ENCODE data around the gene SH3RF2.

- PRO-cap, result no peak
These were observed 169.2 kb downstream of the NR3C1 start for GRCh38 chr5:143234215-143234810.

- PRO-cap, result no peak
These were observed 29.4 kb upstream of the NR3C1 start for GRCh38 chr5:143432648-143433558.

DNA sequence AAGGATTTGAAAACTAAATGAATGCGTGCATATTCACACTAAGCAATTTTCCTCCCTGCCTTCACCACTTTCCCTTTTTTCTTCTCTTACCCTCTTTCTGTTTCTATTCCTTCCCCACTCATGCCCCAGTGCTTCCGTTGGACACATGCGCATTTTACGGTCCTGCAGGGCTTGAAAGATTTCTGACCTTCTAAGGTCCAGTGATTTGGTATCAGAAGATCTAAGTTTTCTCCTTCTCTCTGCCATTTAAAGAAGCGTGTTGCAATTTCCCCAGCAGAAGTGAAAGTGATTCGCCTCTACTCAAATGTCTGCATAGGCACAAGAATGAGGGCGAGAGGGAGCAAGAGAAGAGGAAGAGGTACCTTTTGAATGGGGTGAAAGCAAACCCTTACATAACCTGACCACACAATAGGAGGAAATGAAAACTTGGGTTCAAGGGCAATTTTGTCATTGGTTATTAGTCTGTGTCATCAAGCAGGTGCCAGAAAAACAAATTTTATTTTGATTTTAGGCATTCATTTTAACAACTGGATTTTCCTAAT, 31.7 kb upstream of the NR3C1 start:
- PRO-cap, result no peak

- PRO-cap, result no peak
These were observed 103.7 kb upstream of the NR3C1 start for GRCh38 chr5:143507141-143507686.

GRCh38 chr5:143635044-143635626, 176.8 kb upstream of the HMHB1 start:
- PRO-cap, result no peak

- PRO-cap, result no peak
These were observed 129.8 kb upstream of the HMHB1 start for GRCh38 chr5:143682043-143682732.

DNA sequence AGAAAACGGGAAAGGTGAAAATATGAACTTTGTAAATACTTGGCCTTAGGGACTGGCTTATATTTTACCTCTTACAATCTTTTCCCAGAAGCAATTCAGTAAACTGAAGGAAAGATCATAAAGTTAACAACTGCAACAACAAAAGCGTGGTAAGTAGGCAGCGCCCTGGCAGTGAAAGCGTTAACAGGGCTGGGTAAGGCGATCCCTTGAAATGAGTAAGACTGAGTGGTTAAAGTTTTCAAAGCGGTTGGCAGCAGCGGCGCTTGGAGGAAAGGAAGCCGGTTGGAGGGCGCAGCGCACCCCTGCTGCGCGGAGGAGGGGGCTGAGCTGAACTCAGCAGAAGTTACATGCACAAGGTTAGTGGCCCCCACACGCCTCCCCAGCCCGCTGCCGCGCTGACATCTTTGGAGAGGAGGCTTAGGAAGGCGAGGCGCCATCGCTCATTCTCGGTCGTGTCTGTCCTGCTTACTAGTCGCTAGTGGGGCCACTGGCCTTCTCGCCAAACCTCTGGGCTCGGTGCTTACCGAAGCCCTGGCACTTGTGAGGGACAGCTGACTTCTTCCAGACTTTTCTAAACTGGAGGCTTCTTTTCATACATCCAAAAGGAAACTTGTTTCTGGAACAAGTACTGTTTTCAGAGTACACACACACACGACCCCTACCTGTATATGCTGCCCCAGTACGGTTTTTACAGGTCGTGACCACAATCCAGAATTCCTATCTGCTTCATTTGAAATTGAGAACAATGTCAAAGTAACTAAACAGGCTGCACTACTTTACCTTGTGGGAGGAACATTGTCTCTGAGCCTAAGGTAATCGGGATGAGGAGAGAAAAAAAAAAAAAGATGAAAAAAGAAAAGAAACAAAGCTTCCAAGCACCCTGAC, at the start of gene SH3RF2:
SH3RF2 (plus strand) TSS at position 240 of the 885 bp plus-strand sequence.
- PRO-cap, result unidirectional peak, plus-strand start at position 246 of the sequence; unidirectional peak, plus-strand start at position 370 of the sequence; bidirectional peak, plus-strand start at position 443 of the sequence, minus-strand start at position 480 of the sequence

DNA sequence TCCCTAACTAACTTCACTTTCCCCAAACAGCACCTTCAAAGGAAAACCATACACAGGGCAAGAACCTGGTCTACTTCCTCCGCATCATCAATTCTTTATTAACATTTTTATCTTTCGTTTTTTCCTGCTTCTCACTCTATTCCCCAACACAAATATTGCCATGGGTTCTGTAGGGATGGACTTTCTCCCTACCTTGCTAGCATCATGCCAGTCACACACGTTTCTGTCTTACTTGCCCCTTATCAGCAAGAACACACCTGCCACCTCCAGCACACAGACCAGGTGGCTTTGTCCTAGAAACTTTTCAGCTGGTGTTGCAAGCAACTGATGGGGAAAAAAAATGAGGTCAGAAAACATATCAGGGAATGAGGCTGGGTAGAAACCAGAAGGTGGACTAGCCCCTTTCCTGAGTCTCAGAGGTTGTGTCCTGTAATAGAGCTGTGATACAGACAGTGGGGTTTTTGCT, 5.8 kb downstream of the SH3RF2 start:
- PRO-cap, result no peak

DNA sequence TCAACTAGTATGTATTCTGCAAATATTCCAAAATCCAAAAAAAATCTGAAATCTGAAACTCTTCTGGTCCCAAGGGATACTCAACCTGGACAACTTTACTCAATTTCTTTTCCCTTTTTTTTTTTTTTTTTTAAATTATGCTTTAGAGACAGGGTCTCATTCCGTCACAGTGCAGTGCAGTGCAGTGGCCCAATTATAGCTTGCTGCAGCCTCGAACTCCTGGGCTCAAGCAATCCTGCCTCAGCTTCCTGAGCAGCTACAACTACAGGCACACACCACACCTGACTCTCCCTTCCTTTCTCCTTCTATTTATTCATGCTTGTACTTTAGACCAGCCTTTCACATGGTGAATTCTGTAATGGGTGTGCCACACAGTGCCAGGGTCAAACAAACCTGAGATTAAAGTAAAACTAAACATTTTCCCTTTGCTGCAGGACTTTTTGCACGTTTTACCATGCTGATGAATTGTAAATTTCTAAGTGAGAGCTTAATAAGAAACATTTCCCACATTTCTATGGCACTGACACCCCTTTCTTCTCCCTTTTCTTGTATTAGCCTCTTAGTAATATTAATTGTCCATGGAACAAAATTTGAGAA, 7.9 kb downstream of the SH3RF2 start:
- PRO-cap, result no peak

DNA sequence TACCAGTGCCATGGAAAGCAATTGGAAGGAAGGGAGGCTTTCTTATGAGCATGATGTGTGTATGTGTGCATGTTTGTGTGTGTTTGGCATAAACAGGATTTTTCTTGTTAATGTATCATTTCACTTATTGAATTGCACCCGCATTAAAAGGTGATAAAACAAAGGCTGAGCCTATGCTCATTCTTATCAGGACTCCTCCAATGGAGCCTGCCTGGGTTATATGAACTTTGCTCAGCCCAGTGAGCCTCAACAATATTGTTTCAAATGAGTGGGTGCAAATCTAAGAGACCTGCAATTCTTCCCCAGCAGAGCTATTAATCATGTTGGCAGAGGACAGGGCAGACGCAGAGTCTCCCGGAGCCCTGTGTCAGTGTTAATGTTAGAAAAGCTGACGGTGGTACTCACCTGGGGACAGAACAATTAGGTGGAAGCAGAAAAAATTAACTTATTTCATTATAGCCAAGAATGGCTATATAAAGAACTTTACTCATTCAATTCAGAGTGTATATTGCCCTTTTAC, 71.6 kb downstream of the SH3RF2 start:
- PRO-cap, result no peak

DNA sequence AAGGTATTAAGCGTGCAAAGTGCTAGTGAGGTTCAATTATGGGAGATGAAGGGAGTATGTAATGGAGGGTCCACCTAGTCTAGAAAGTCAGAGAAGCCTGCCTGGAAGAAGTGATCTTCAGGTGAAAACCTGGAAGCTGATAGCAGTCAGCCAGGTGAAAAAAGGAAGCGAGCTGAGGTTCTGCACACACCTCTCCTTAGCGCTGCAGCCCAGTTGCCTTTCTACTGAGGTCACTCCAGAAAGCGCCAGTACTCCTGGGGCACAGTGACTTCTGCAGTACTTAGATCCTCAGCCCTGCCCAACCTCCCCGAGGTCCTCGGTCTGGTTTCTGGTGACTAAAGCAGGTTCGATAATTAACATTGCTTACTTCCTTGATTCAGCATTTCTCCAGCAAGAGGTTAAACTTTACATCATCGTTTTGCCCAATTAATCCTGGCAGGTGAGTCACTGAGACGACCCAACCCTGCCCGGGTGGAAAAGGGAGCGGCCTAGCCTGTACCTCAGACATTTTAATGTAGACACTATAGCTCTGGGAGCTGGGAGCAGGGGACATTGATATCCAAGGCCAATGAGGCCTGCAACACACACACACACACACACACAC, 77.7 kb downstream of the PLAC8L1 start:
- PRO-cap, result no peak

- PRO-cap, result no peak
These were observed 18.5 kb upstream of the TCERG1 start for GRCh38 chr5:146428564-146429166.

- PRO-cap, result no peak
These were observed 11.8 kb downstream of the TCERG1 start for GRCh38 chr5:146458600-146459570.

- PRO-cap, result no peak
These were observed 22.5 kb downstream of the TCERG1 start for GRCh38 chr5:146469553-146470179.

- PRO-cap, result no peak
These were observed 26.9 kb downstream of the TCERG1 start for GRCh38 chr5:146474010-146474357.

DNA sequence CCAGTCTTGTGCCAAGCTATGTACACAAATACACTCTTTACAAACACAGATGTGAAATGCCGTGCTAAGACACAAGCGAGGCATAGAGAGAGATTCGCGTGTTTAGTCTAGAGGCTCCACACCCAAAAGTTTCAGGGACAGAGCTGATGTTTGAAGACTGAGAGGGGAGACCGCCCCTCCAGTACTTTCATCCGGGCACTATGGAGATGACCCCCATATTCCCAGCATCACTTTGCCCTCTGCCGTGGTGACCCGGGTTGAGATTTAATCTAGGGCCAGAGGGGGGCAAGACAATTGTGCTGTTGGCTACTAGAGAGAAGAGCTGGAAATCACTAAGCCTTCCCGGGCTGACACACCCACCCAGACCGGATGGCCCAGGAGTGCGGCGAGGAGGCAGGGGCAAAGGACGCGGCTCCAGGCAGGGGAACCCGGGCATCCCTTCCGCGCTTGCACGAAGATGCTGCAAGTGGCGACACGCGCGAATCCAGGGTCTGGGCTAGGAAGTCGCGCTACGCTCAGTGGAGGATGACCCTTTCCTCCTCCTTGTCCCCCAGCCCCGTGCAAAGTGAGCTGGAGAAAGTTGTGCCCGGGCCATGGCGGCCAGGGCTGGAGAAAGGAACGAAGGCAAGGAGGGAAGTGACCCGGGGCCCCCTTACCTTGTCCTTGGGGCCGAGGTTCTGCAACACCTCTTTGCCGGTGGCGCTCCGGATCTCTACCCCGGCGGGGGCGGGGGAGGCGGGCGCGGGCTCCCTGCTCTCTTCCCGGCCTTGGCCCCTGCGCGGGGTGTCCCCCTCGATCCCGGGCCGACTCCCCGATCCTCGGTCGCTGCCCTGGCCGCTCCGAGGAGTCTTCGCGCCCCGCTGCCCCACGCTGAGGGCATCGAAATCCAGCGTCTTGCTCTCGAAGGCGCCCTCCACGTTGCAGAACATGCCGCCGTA, 777 bp downstream of the DPYSL3 start:
- PRO-cap, result unidirectional peak, plus-strand start at position 377 of the sequence

DNA sequence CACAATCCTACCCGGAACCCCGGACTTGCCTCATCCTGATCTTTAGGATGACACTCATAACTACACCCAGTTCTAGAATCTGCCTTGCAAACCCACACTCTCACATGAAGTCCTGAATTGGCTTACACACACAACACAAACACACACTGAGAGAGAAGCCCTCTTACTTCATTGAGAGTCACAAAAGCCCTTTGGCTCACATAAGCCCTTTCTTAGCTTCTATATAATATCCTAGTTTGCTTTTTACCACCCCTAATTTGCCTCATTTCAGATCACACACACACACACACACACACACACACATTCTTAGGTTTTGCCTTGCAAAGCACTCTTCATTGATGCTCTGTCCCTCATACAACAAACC, 577 bp upstream of the DPYSL3 start:
- PRO-cap, result no peak

DNA sequence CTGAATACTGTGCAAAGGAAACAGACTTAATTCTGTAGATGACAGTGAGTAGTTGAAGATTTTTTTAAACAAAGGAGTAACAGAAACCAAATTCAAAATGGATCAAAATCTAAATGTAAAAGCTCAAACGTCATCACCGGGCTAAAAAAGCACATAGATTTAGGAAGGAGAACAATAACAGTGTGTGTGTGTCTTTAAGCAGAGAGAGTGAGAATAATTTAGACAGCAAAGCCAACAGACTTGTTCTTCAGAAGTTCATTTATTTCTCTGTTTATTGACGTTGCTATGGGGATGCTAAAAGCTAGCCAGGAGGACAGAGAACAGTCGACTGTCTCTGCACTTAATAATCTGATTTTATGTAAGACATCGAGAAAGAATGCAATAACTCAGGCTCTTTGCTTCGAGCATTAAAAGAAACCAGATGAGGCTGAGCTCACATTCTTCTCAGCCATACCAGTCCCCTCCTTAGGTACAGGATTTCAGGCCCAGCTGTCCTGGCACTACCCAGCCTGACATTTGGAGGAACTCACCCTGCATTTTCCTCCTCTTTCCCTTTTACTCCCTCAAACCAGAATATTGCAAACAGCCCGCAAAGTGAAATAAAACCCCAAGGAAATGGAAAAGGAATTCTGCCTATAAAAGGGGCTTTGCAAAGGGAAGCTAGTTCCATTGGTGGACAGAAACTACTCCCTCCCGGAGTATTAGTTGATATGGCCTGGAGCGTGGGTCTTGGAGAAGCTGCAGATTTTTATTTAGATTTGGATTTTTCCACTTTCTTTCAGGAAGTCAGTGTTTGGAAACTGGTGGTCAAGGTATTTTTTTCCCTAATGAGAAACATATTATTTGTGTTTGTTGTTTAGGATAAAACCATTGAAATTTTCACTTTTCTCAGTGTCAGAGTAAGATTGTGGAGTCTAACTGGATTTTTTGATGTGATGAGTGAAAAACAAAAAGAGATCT, 44.5 kb upstream of the DPYSL3 start:
- PRO-cap, result no peak

GRCh38 chr5:147818364-147818893, 13.0 kb downstream of the SPINK1 start:
- PRO-cap, result no peak

- PRO-cap, result no peak
These were observed 22.4 kb downstream of the SPINK5 start for GRCh38 chr5:148086159-148086632.

Data from endodermal cell (in vitro differentiated cells).